Measurements from ENCODE around the genes C1orf43, PBXIP1, FLAD1 and LENEP.

DNA sequence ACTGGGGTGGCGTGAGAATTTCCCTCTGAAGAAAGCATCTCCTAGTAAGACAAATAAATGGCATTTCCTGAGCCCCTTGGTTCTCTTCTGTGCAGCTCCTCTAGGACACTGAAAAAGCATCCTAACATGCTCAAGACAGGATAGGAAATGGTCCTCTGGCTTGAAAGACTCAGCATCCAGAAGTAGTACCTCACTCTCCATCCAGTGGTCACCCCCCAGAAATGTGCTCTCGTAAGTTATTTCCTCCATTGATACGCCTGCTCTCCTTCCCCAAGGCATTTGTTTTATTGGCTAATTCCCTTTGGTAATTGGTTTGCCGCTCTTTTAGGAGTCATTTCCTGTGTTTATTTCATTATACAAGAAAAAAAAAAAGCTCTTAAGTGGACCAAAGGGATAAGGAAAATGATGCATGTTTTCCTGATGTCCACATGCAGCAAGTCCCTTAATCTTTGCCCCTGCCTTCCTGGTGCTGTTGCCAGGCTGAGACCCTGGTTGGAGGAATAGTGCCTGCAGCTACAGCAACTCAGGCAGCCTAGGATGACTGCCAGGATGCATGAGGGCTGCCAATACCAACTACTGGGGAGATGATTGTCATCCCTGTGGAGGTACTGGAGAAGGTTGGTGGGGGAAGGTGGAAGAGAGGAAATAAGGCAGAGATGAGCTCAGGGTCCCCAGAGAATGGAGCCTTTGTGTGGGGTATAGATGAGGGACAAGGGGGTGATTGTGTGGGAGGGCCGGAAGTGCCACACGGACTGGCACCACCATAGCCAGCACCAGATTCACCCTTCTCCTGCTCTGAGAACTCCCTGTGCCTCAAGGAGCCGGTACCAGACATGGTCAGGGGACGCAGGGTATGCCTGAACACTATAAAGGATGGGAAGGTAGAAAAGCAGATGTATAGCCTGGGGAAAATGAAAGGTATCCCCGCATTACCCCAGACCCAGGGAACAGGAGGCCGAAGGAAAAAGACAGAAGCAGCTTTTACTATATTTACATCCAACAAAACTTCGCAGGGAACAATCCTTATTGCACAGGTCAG, 6.1 kb upstream of the GATAD2B start:
- PRO-cap, 2 experiments, result no peak in any of the 2 experiments

GRCh38 chr1:154116826-154117043, 75.2 kb downstream of the TPM3 start:
- PRO-cap, 2 experiments, result no peak in any of the 2 experiments

- PRO-cap, 2 experiments, result no peak in any of the 2 experiments
Observed at GRCh38 chr1:154164440-154164852, 27.5 kb downstream of the TPM3 start.

DNA sequence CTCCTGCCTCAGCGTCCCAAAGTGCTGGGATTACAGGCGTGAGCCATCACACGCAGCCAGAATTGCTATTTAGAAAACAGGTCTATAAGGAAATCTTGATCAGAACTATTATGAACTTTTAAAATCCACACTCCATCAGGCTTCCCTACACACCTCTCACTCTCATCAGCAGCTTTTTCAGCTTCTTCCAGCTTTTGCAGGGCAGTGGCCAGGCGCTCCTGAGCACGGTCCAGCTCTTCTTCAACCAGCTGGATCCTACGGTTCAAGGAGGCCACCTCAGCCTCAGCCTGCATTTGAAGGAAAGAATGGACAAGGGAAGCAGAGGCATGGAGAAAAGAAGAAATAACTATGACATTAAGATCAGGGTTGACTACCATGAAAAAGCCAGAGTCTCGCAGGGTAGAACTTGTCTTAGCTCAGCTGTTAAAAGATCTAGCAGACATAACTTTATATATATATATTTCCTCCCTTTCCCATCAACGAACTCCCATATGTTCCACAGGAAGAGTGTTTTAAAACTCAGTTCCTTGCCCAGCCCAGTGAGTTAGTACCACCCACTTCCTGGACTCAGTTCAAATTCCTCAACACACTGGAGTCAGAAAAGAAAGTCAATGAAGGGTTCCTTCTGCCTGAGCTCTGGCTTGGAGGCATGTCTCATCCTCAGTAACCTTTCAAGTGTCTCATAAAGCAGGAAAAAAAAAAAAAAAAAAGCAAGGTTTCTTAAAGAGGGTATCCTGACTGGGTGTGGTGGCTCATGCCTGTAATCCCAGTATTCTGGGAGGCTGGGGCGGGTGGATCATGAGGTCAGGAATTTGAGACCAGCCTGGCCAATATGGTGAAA, 15.7 kb downstream of the TPM3 start:
- PRO-cap, 2 experiments, result no peak in any of the 2 experiments

- PRO-cap, 2 experiments, result no peak in any of the 2 experiments
Observed at GRCh38 chr1:154183482-154184082, 8.3 kb downstream of the TPM3 start.

DNA sequence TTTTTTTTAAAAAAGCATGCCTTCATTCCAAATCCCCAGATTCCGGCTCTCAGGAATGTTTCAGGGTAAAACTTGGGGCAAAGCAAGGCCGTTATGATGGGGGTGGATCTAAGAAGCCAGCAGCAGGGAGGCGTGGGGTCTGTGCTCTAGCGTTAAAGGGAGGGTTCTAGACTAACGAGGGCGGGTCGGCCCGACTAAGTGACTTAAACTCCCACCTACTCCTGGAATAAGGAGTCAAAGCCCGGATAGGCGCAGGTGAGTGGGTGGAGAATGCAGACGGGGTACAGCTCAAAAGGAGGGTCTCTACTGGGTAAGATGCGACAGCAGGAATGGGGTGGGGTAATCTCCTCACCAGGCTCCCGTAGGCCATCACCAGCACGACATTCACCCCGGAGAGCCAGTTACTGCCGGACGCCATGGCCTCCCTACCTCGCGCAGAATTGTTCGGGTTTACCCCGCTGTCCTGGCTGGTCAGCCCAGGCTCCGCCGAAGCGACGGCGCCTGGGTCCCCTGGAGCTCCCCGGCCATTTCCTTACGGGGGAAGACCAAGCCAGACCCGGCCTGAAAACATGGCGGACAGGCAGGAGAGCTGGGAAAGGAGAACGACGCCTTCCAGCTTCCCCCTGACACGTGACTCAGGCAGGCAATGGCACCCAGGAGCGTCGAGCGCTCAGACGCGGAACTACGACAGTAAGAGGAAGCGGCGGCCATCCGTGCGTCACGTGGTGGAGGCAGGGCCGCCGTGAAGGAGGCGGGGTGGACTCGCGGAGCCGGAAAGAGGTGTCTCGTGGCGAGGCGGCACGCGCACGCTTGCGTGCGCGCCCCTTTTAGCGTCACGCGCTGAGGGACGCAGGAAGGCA, at the start of gene C1orf43:
C1orf43 (minus strand) TSS at position 601 of the 860 bp plus-strand sequence.
- PRO-cap, 2 experiments, result peak in 2 of 2 experiments; most common plus-strand start position 383 of the sequence (in 1); most common minus-strand start position 580 of the sequence (in 2)

- PRO-cap, 2 experiments, result no peak in any of the 2 experiments
Observed at GRCh38 chr1:154277935-154278271, 5.5 kb downstream of the HAX1 start.

DNA sequence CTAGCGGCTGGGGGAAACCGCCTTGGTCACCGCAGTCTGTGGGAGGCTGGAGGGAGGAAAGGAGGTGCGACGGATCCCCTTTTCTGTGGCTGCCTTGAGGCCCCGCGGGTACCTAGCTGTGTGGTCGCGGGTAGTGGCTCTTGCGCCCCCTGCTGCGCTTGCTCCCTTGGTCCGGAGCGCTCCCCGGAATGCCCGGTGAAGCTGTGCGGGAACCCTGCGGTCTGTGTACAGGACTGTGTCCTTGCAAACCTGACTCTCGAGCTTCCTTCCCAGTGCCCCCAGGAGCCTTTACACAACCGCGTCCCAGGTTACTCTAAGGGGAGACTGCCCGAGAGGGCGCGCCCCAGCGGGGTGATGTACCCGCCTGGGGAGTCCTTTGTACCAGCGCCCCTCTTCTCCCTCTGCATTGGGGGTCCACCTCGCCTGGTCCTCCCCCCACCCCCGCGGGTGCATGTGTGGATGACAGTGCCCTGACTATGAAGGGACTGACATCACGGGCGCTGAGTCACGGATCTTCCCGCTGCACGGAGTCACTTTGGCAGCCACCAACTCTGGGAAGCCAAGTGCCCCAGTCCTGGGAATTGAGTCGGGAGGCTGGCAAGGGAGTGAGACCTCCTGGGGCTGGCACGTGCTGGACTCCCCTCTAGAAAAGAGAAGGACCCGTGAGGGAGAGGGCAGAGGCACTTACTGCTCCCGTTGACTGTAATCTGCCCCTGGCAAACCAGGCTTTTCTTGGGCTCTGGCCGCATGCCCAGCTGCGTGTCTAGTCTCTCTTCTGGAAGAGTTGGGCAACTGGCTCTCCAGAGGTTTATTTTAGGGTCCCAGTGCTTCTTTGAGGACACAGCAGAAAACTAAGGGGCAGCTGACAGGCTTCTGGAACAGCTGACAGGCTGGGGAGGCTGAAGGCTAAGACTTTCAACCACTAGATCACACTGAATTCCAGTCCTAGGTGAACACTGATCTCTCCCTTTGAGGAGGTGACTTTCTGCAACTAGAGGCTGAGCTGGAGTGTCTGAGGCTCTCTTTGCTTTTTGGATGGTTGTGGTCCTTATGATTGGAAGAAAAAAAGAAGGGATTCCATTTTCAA, 951 bp downstream of the IL6R start:
- PRO-cap, 2 experiments, result peak in 2 of 2 experiments; most common plus-strand start position 169 of the sequence (in 2); most common minus-strand start position 704 of the sequence (in 2)

- PRO-cap, 2 experiments, result peak in 1 of 2 experiments; most common minus-strand start chr1:154420367 (in 1)
Observed at GRCh38 chr1:154419984-154420721, 15.0 kb downstream of the IL6R start.

GRCh38 chr1:154587882-154588431, 20.0 kb downstream of the ADAR start:
- PRO-cap, 2 experiments, result no peak in any of the 2 experiments

DNA sequence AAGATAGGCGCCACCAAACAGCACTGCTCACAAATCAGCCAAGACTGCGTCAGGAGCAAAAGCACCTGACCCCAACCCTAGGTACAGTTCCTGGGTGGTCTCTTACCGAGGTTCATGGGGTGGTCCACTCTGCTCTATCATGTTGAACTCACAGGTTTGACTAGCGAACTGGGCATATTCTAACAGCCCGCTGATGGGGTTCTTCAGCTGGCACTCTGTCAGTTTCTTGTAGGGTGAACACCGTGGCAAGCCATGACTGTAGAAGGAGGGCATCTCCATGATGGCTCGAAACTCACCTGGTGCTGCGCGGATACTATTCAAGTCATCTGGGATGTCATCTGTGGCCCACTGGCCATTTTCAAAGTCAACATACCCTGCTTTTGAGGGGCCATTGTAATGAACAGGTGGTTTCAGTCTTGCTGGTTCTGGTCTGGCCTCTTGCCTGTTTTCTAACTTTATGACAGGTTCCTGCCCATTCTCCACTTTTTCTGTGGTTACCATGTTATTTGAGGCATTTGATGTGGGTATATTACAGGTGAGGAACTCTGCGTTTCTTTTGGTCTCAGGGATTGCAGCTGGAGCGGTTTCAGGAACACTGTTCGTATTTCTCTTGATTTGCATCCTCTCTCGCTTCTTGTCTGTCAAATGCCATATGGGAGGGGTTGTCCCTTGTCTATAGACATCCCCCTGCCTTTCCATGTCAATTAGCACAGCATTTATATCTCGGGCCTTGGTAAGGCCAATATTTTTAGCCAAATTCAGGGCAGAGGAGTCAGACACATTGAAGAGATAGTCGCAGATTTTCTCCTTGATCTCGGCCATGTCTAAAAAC, 6.8 kb downstream of the ADAR start:
- PRO-cap, 2 experiments, result no peak in any of the 2 experiments

GRCh38 chr1:154606986-154607323, 1.0 kb downstream of the ADAR start:
- PRO-cap, 2 experiments, result no peak in any of the 2 experiments

- PRO-cap, 2 experiments, result no peak in any of the 2 experiments
Observed at GRCh38 chr1:154715930-154716241, 107.9 kb upstream of the ADAR start.

DNA sequence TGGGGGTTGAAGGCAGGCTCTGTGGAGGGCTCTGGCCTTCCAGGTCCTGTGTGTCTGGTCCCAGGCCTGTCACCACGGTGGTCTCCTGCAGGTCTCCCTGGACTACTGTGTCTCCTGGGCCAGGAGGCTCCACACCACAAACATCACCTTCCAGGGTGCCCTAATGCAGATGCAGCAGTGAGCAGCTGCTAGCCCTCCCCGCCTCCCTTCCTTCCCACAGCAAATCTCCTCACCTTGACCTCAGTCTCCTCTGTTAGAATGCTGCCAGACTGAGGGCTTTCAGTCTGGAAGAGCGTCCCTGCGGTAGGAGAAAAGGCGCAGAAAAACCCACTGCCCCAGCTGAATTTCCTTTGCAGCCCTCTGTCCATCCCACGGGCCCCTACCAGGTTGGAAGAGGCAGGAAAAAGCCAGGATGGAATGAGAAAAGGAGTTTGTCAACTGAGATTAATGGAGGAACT, 4.6 kb downstream of the PBXIP1 start:
- PRO-cap, 2 experiments, result no peak in any of the 2 experiments

GRCh38 chr1:154955701-154956643, at the start of gene PBXIP1:
PBXIP1 (minus strand) TSS chr1:154956099.
- PRO-cap, 2 experiments, result peak in 2 of 2 experiments; most common plus-strand start chr1:154956239 (in 2); most common minus-strand start chr1:154956125 (in 1)

GRCh38 chr1:154982950-154983709, at the start of gene FLAD1:
FLAD1 (plus strand) TSS chr1:154983344.
- PRO-cap, 2 experiments, result peak in 2 of 2 experiments; most common plus-strand start chr1:154983355 (in 2); most common minus-strand start chr1:154983109 (in 2)

DNA sequence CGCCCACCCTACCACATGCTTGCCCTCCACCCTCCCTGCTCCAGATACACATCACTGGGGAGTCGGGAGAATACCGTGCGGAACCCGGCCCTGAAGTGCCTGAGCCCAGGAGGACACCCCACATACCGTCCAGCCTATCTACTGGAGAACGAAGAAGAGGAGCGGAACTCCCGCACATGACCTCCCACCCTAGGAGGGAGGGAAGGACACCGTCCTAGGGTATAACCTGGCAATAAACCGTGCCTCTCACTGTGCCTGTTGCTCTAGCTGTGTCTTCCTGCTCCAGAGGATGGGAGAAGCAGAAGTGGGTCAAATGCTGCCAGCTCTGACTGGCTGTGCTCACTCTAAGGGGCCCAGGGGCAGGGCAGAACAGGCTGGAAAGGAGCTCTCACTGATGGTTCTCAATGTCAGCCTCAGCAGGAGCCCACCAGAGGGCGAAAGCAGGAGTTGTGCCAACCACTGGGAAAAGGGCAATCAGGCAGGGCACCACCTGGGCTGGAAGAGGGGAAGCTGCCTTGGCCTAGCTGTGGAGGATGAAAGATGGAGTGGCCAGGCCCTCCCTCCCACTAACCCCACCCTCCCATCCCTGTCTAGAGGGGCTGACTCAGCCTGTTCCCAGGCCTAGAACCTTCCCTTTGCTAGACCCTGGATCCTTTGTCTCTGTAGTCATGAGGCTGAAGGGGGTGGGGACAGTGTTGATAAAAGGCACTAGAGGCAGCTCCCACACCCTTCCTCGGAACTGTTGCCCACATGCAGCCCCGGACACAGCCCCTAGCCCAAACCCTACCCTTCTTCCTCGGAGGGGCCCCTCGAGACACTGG, at the start of gene LENEP:
LENEP (plus strand) TSS at position 729 of the 821 bp plus-strand sequence.
- PRO-cap, 2 experiments, result no peak in any of the 2 experiments

GRCh38 chr1:155003370-155004066, 916 bp downstream of the ZBTB7B start:
- PRO-cap, 2 experiments, result peak in 2 of 2 experiments; most common plus-strand start chr1:155003491 (in 1)

DNA sequence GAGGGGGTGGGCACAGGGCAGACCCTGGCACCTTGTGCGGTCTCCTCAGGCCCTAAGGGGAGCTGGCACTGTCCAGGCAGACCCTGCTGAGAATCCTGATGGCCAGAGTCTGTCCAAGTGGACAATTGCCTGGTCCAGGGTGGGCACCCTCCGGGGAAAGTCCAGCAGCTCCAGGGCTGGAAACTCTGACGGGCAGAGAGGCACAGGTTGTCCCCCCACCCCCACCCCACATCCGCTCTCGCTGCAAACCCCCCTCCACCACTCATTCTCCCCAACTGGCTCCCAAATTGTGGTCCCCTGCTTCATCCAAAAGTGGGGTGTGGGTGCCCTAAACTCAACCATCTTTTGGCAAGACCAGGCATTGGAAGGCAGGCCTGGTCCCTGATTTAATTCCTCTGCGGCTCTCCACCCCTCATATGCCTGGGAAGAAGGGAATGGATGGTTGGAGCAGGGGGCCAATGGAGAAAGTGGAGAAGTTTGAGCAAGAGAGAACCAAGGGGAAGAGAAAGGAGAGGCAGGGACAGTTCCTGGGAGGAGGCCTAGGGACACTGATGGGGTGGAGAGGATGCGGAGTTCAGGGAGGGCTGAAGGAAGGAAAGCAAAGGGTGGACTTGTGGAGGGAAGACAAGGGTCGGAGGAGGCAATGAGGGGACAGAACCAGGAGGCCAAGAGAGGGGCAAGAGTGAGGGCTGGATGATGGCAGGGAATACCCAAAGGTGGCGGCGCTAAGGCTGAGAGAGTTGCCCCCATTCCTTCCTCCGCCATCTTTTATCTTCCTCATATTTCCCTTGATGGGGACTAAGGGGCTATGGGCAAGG, 7.0 kb downstream of the ZBTB7B start:
- PRO-cap, 2 experiments, result no peak in any of the 2 experiments

GRCh38 chr1:155054121-155054769, 3.1 kb downstream of the ADAM15 start:
- PRO-cap, 2 experiments, result no peak in any of the 2 experiments

All from right ventricle myocardium (tissue), 1 donor.